Mononuclear cell (primary cell): ENCODE measurements around a stretch of chr11.

DNA sequence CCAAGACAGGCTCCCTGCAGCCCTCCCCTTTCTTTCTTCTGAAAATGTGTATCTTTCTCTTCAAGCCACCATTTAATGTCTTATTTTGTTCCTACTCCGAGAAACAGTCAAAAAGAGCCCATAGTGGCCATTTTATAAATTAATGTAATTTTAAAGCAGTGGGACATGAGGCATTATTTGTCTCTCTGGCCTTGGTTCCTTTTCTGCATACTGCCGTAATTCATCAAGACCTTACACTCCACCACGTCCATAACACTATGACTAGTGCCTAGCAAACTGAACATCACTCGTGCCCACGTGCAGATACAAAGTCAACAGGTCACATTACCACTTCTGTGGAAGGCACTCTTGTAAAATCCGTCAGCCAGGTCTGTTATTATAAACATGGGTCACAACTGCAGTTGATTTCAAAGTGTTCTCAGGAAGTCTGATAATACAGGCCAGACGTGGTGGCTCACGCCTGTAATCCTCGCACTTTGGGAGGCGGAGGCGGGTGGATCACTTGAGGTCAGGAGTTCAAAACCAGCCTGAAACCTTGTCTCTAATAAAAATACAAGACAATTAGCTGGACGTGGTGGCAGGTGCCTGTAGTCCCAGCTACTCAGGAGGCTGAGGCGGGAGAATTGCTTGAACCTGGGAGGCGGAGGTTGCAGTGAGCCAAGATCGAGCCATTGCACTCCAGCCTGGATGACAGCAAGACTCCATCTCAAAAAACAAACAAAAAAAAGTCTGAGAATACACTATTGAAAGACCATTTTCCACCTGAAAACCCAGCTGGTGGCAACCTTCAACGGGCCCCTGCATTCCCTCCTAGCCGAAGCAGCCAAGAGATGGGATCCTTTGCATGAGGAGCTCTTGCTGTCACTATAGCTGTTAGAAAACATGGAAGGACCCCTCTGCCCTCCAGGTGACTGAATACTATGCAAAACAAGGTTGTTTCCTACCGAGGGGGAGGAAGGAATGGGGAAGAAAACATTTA, 14.2 kb downstream of the VSIG10L2 start:
- RRBS, result no CpG with 5 or more reads among the region's 18 CpGs

DNA sequence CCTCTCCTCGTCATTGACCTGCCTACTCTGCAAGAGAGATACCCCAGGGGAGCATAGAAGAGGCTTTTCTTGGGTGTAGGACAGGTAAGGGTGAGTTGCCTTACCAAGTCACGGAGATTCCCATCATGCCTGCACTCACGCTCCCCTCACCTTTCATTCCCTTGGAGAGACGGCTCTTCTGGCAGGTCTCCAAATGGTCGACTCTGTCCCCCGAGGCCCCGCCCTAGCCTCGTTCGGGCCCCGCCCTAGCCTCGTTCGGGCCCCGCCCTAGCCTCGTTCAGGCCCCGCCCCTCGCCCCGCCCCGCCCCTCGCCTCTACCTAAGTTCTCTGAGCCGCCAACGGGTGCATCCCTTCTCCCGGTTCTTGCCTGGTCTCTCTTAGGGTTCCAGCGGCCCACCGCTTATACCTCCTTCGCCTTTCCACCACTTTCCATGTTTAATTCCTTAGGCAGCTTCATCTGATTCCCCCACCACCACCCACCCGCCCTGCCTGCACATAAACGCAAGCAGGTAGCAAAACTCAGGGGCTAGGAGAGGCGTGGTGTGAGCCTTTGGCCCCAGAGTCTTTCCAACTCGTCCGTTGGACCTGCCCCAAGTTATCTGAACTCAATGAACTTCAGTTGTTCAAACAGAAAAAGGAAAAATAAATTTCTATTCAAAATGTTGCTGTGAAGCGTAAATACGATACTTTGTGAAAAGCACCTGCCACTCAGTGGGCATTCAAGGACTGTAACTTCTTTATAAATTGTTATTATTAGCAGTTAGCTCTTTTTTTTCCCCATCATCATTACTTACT, 653 bp upstream of the CDON start:
- RRBS, result no CpG with 5 or more reads among the region's 32 CpGs

DNA sequence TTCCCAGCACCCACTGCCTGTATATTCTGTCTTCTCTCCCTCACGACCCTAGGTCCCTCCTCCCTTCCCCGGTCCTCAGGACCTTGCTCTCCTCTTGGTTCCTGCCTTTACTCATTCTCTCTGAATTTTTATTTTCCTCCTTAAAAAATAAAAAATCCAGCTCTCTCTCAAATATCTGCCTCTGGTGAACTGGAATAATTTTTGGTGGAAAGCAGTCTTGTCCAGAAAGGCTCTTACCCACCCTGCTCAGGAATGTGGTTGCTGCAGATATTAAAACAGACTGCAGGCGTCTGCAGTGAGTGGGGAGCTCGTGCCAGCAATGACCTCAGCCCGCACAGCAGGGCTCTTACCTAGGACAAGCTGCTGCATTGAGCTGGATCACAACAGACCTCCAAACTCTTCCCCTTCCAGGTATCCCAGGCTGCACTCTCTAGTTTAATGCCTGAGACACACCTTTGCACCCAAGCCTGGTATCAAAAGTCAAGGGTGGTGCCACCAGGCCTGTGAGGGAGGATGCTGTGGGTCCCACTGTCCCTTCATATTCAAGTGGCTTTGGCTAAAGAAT, 69.6 kb upstream of the CDON start:
- RRBS, result no CpG with 5 or more reads among the region's 5 CpGs

DNA sequence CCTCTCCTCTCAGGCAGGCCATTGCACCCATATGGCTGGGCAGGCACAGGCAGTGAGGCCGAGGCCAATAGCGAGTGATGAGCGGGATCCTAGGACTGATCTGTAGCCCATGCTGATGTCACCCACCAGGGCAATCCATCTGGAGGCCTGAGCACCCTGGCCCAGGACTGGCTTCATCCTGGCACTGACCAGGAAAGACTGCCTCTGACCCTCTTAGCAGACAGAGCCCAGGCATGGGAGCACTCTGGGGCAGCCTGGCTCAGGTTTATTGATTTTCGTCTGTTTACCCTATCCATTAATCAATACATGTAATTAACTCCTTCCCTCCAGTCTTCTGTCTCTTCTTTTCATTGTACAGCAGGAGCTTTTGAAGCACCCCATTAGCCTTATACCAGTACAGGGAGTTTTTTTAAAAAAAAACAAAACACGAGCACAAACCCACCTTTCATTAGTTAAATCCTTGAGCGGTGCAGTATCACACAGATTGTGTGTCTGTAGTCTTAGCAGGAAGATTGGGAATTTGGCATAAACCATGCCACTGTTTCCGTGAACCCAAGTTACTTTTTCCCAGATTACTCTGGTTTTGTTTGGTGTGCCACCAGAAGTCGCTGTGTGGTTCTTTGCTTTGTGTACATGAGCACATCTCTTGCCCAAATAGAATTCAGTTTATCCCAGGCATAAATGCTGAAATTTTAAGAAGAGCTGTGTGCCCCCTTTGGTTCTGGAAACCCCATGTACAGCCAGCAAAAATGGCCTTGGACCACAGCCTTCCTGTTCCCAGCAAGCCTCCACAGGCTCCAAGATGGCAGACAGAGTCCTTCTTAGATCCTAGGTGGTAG, 4.9 kb upstream of the TIRAP start:
- RRBS, result no CpG with 5 or more reads among the region's 8 CpGs

DNA sequence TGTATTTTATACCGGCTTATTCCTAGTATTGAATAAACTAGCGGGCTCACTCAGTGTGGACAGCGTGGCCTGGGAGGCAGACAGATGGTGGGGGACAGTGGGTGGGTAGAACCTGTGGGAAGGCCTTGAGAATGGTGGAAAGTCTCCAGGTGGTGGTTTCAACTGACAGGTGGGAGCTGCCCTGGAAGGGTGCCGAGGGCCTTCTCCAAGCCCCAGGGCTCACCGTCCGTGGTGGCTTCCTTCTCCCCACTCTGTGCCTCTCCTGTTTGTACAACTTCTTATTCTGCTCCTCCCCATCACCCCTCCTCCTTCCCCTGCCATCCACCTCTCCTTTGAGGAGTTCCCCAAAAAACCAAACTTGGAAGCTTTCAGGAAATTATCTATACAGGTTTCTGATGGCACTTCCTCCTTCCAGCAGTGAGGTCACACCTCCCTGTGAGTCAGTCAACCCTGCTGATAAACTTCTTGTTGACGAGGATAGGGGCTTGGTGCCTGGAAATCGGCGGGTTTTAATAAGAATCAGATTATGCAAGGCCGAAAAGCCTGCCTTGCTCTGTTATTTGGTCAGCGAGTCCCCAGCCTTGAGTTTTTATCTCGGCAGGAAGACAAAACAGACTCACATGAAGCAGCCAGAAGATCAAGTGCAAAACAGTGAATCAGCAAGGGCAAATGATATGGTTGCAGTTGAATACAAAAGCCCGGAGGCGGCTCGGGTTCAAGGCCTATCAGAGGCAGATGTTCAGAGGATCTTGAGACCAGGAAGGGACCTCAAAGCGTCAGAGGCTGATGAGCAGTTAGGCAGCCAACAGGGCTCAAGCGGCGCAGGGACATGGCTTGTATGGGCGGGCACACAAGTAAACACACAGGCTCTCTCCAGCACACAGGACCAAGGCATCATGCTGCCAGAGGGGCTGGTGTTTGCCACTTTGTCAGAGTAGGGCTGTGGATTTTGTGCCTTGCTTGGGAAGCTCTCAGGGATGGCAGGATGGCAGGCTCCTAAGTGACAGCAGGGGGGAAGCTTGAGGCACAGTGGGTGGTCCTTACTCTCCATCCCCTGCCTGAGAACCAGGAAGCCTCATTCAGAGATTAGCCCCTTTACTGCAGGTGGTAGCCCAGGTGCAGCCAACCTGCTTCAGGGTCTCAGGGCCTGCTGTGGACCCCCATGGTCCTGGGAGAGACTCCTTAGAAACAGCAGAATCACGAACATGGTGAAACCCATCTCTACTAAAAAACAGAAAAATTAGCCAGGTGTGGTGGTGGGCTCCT, 9.4 kb upstream of the ST3GAL4 start:
- RRBS, result no CpG with 5 or more reads among the region's 20 CpGs

DNA sequence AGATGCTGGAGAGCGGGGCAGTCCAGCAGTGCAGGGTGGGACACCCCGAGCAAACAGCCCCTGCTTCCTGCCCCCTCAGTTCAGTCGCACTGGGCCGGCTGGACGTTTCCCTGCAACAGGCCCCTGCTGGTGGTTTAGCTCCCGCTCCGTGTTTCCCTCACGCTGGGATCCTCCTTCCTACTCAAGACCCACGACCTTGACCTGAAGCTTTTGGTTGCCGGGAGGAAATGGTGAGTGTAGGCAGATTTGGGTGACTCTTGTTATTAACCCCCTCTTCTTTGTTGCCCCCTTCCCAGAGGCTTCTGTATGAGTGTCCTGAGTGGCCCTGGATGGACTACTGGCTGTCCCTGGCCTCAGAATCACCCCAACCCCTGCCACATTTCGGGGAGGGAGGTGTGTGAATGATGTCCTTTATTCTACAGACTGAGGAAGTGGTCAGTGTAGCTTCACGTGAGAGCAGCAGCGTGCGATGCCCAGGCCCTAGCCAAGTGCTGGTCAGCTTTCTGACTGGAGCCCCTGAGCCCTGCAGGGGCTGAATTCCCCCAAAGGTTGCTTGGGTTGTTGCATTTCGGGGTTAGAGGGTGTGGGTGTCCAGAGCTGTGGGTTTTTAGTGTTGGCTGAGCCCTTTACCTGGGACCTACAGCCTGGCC, 2.8 kb downstream of the ST3GAL4 start:
- RRBS, result no CpG with 5 or more reads among the region's 15 CpGs

DNA sequence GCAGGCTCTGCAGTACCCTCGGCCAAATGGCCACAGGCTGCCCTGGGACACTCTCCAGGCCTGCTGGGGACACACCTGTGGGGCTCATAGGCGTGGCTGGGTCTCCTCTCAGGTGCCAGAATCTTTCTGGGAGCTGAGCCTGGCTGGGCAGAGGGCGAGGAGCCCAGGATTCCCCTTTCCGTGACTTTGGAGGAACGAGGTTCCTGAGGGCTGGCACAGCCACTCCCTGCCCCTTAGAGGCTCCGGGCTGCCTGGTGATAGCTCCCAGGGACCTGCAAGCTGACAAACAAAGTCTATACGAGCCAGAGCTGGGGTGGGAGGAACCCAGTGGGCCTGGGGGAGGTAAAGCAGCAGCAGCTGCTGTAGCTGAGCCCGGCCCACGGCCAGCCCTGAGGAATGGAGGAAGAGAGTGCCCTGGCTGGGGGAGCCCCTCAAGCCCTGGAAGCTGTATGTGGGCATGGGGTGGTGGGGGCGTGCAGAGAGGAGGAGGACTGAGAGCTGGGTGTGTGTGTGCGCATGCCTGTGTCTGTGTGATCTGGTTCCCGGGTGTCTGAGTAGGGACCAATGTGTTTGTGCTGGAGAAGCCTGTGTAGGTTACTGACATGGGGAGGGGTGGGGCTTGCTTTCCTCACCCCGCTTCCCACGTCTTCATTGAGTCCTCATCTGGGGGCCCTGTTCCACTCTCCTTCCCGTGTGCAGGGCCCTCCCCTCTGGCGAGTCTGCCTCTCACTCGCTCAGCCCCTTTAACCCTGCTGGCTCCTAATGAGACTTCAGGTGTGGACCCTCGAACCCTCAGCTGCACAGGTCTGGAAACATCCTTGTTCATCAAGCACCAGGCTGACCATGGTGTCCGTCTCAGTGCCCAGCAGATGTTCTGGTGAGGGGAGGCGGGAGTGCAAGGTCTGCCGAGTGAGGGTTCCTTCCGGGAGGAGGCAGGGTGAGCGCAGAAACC, 10.7 kb downstream of the ST3GAL4 start:
- RRBS, result 0% methylated on average over 1 of the region's 23 CpGs

GRCh38 chr11:126410525-126411239, 55.2 kb downstream of the ST3GAL4 start:
- RRBS, result no CpG with 5 or more reads among the region's 8 CpGs

- RRBS, result no CpG with 5 or more reads among the region's 2 CpGs
These were observed 70.7 kb downstream of the ST3GAL4 start for GRCh38 chr11:126426133-126426560.

DNA sequence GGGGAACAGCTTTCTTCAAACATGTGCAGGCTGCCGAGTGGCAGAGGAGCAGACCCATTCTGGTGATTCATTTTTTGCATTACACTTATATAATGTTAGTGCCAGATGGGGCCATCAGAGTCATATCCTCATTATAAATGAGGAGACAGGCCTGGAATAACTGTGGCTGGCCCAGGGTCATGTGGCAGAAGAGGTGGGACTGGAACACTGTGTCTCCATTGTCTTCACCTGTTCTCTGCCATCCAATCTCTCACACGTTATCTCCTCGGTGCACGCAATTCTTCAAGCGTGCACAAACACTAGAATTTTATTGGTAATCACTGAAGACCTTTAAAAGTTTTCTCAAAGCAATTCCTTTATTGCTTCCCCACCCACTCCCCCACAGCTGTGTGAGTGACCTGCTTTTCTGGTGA, 75.1 kb downstream of the ST3GAL4 start:
- RRBS, result no CpG with 5 or more reads among the region's 5 CpGs

DNA sequence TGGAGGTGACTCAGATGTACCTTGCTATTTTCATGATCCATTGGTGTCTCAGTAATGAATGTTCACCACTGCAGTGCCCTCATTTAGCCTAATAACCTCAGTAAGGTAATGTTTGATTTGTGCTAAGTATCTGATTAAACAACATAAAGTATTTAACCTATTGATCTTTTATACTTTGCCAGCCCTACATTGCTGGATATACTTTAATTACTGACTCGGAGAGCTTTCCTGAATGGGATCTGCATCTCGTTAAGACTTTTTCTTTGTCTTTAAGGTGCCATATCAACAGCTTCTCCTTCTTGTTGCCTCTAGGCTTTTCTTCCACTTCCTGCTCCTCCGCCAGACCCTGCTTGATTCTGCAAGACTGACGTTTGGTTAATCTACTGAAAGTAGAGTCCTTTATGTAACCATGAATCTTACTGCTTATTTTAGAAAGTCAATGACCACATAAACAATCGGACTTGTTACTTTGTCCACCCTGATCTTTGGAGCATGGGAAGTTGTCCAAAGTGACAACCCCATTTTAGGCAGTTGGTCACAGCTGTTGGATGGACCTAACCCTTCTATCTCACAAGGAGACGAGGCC, 303.0 kb downstream of the ST3GAL4 start:
- RRBS, result no CpG with 5 or more reads among the region's 6 CpGs

GRCh38 chr11:126685668-126686158, 314.9 kb downstream of the KIRREL3 start:
- RRBS, result no CpG with 5 or more reads among the region's 13 CpGs

GRCh38 chr11:126963424-126964091, 37.0 kb downstream of the KIRREL3 start:
- RRBS, result no CpG with 5 or more reads among the region's 7 CpGs

DNA sequence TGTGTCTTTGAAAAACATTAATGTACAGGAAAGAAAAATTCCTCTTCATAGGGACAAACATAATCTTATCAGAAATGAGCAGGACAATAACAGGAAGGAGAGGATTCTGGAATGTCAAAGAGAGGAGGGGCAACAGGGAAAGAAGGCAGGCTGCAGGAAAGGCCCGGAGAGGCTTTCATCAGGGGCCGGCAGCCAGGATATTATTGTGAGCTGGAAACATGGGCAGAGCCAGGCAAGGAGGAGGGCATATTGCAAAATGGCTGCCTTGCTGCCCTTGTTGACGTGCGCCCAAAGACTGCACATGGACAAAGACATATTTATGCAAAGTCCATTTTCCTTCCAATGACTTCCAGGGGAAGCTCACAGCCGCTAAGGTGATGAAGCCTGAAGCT, 433.7 kb downstream of the ETS1 start:
- RRBS, result no CpG with 5 or more reads among the region's 5 CpGs

DNA sequence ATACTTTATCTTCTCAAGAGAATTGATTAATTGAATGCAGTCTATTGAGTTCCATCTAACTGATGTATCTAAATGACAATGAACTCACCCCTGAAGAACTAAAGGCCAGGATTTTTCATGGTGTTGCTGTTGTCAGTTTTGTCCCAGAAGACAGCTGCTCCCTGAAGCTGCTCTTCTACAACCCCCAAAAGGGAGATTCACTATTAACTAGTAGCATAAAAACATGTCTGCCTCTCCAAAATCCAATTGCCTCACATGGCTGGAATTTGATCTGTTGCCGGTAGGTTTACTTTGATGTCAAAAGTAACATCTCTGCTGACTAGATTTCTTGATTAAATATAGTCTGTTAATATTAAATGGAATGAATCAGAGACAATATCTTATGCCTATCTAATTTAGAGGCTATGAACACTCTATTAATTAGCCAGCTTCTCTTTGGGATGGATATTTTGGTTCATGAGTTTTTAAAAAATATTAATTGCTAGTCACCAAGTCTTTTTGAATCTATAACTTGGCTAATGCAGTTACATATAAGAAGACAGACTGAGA, 425.4 kb downstream of the ETS1 start:
- RRBS, result no CpG with 5 or more reads among the region's 1 CpG

DNA sequence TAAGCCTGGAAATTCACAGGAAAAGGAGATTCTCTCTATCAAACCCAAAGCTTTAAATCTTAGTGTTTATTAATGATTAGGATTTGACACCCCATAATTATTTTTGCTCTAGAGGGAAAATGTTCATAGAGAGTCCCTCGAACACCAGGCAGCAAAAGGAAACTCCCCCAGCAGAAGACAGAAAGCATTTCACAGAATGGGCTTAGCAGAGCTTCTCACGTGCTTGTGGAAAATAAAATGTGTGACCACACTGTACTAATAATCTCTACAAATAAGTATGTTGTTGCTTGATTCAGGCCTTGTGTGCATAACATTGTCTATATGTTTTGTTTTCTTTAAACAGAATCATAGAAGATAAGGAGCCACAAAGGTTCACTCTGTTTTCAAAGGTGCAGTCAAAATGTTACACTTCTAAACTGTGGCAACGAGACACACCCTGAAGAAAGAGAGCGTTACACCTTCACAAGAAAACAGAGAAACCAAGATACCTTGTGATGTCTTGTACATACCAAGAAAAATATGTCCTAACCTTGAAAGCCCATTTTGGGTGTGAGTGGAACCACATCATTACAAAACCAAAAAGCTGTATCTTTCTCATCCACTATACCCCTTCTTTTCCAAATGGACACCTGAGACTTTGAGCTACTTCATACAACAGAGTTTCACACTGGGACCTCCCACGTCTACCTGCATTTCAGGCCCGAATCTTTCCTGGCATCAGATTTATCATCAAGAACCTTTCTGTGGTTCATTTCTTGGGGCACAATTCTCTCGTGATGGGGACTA, 282.5 kb downstream of the ETS1 start:
- RRBS, result no CpG with 5 or more reads among the region's 7 CpGs

DNA sequence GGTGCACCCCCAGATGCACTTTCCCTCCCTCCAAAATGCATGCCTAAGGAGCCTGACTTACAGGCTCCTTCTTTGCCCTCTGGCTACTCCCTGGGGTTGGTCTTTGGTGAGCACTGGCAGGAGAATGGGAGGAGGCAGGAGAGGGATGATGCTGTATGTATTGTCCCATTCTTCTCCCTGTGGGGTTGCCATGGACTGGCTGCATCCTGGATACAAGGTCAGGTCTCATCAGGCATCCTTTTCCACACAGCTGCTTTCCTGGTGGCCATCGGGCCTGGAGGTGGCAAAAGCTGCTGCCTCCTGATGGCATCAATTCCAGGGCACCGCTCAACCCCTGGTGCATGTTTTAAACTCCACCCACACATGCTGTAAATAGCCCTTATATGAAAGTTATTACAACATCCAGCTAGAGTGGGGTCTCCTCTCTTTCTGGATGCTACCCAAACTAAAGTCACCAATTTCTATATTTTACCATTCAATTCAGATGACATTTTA, 257.1 kb downstream of the ETS1 start:
- RRBS, result no CpG with 5 or more reads among the region's 2 CpGs

- RRBS, result no CpG with 5 or more reads among the region's 5 CpGs
These were observed 130.8 kb downstream of the ETS1 start for GRCh38 chr11:128456575-128456991.

GRCh38 chr11:128457722-128458081, 129.7 kb downstream of the ETS1 start:
- RRBS, result no CpG with 5 or more reads among the region's 4 CpGs

DNA sequence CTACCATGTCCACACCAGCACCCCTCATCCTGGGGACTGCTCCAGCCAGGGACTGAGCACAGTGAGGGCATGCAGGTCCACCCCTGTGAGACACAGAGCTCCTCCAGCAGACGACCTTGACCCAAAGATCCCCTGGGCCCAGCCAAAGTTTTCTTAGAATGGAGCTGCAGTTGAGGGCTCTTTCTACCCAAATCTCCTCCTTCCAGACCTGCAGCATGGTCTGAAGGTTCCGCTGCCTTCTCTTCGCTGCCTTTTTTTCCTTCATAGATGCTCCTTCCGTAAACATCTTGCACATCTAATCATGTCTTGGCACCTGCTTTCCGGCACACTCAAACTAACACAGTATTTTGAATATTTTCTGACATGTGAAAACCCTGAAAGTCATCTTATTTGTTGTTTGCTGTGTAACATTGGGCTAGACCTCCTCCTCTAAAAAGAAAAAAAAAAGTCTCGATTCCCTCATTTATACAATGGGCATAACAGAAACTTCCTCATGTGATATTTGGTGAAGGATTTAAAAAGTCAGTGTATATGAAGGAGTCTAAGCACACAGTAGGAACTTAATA, 114.7 kb downstream of the ETS1 start:
- RRBS, result no CpG with 5 or more reads among the region's 6 CpGs